ENCODE results near the genes ABHD15 and EVI2A.

- PRO-cap, 4 experiments = peak in 4 of 4 experiments; most common plus-strand start chr17:29567219 (in 2); most common minus-strand start chr17:29567033 (in 4)
- RAMPAGE, long total RNA, 2 experiments = no peak in any of the 2 experiments
- RRBS = 1% methylated on average over 55 of the region's 101 CpGs
Observed at GRCh38 chr17:29566900-29567818, at the start of gene ABHD15. TSS of gene ABHD15 (minus strand) at chr17:29567037.

DNA sequence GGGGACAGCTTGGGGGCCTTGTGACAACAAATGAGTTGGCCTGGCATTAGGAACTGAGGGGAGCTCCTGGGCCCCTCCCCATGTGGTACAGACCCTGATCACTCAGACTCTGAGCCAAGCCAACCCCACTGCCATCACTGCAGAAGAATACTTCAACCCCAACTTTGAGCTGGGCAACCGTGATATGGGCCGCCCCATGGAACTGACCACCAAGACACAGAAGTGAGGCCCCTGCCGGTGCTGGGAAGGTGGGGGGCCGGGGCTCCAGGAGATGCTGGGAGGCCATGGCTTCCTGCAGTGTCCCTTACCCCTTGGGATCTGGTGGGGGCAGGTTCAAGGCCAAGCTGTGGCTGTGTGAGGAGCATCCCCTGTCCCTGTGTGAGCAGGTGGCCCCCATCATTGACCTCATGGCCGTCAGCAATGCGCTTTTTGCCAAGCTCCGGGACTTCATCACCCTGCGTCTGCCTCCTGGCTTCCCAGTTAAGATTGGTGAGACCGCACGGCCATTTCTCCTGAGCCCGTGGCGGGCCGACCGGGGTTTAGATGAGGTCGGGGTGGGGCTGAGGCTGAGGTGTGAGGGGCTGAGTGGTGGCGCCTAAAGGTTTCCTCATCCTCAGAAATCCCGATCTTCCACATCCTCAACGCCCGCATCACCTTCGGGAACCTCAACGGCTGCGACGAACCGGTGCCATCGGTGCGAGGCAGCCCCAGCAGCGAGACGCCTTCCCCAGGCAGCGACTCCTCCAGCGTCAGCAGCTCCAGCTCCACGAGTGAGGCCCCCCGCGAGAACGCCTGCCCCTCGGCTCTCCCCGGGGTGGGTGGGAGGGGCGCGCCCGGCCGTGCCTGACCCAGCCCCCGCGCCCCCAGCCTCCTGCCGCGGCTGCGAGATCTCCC is 10.7 kb downstream of the CORO6 start:
- PRO-cap, 4 experiments = no peak in any of the 4 experiments
- RAMPAGE, long total RNA, 2 experiments = no peak in any of the 2 experiments
- RRBS = 92% methylated on average over 14 of the region's 45 CpGs

DNA sequence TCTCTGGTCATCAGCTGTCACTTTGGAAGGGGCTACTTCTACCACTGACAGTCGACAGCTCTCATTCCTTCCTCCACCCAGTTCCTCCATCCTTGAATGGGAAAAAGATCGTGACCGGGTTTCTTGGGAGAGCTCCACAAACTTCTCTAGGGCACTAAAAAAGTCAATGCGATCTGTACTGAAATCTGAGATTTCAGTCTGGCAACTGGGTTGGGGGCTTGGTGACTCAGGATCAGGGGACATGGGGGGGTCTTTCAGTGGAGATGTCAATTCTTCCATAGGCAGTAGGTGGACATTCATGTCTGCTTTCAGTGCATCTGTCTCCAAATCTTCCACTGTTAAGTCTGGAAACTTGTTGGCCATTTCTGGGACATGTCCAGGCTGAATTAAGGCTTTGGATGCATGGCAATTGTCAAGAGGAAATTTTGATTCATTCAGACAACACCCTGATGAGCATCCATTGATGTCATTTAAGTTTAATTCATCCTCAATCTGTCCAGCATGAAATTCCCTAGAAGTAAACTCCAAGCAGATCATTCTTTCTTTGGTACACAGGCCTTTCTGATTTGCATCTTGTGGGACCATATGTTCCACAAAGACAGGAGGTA is 13.4 kb upstream of the CORO6 start:
- PRO-cap, 4 experiments = no peak in any of the 4 experiments
- RAMPAGE, long total RNA, 2 experiments = start-site peak on the minus strand in 1 of 2 experiments, centred at position 359 of the sequence, 31 reads per replicate
- RRBS = no CpG with 5 or more reads among the region's 4 CpGs

DNA sequence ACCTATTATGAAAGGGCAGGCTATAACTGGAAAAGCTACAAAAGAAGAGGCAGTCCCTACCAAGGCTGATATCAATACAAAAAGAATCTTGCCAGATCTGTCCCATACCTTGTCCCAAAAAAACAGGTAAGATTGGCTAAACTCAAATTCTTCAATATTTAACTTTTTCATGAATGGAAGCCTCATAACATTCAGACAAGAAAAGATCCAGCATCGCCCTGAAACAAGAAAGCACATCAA is 2.6 kb downstream of the BLMH start:
- PRO-cap, 4 experiments = no peak in any of the 4 experiments
- RAMPAGE, long total RNA, 2 experiments = no peak in any of the 2 experiments
- RRBS = no CpG with 5 or more reads among the region's 1 CpG

DNA sequence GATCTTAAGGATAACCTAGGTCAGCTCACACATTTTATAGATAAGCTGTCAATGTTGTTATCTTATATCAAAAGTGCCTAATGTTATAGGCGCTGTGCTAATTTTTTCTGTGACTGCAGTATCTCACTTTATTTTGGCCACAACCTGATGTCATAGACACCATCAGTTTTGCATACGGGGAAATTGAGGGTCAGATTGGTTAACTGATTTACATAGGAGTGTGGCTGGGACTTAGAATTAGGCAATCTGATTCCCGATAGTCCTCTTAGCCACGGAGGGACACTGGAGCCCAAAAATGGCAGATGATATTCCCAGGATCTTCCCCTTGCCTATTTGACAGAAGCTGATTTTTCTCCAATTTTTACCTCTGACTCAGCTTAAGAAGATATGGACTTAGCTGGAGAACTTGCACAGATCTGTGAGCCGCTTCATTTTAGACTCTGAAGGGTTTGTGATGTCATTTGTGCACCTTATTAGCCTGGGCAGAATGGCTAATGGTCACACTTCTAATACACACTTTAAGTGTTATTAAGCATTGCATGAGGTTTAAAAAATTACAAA is 1.4 kb downstream of the CPD start:
- PRO-cap, 4 experiments = no peak in any of the 4 experiments
- RAMPAGE, long total RNA, 2 experiments = no peak in any of the 2 experiments
- RRBS = no CpG with 5 or more reads among the region's 5 CpGs

GRCh38 chr17:30397244-30397592 is 18.5 kb downstream of the CPD start:
- PRO-cap, 4 experiments = no peak in any of the 4 experiments
- RAMPAGE, long total RNA, 2 experiments = no peak in any of the 2 experiments
- RRBS = no CpG with 5 or more reads among the region's 1 CpG

GRCh38 chr17:30415037-30415722 is 36.5 kb downstream of the CPD start:
- PRO-cap, 4 experiments = no peak in any of the 4 experiments
- RAMPAGE, long total RNA, 2 experiments = no peak in any of the 2 experiments
- RRBS = no CpG with 5 or more reads among the region's 3 CpGs

GRCh38 chr17:30466851-30467294 is 10.3 kb upstream of the GOSR1 start:
- PRO-cap, 4 experiments = no peak in any of the 4 experiments
- RAMPAGE, long total RNA, 2 experiments = no peak in any of the 2 experiments
- RRBS = no CpG with 5 or more reads among the region's 5 CpGs

- PRO-cap, 4 experiments = no peak in any of the 4 experiments
- RAMPAGE, long total RNA, 2 experiments = no peak in any of the 2 experiments
- RRBS = no CpG with 5 or more reads among the region's 3 CpGs
Observed at GRCh38 chr17:30470738-30471365, 6.4 kb upstream of the GOSR1 start.

DNA sequence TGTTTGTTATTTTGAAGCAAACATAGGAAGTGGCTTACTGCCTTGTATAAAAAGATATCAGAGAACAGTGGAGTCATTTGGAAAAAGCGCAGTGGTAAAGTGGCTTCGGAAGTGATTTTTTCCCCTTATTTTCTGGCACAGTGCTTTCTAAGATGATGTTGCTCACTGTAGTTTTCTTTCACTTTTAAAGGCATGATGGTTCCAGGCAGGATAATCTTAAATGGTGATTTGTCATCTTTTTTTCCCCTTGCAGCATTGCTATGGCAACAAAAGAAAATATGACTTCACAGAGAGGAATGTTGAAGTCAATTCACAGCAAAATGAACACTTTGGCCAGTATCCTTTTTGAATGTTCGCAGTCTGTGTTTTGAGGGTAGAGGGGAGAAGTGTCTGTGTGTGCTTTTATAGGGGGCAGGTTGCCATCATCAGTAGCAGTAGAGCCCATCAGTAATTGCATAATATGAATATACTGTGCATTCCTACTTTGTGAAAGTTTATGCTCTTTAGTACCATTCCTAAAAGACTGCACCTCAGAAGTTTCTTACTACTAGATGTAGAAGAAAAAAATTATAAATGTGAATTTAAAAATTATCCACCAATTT is 42.6 kb downstream of the GOSR1 start:
- PRO-cap, 4 experiments = peak in 2 of 4 experiments; most common minus-strand start position 186 of the sequence (in 2)
- RAMPAGE, long total RNA, 2 experiments = no peak in any of the 2 experiments
- RRBS = no CpG with 5 or more reads among the region's 3 CpGs

DNA sequence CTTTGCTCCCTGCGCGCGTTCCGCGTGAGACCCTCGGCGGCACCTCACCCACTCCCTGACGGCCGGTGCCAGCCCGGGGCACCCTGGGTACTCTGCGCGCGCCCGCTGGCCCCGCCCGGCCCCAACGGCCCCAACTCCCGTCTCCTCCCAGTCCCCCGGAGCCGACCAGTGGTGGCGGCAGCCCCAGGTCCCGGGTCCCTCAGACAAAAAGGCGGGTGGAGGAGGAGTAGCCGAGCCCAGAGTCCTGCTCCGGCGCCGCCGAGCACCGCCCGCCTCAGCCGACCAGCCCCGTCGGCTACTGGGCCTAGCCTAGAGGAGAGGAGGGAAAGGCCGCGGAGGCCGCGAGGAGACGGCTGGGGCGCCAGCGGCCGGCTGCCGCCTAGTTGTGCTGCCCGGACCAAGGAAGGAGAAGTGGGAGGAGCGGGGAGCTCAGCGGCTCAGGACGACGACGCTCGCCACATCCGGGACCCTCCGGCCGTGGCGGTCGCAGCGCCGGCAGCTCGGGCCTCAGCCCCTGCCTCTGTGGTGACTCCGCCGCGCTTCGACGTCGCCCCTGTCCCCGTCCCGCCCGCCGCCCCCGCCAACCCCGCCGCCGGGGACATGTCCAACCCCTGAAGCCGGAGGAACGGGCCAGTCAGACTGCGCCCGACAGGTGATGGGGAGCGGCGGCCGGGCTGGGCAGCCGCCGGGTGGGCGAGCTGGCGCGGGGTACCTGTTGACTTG is 123.2 kb downstream of the GOSR1 start:
- PRO-cap, 4 experiments = peak in 4 of 4 experiments; most common plus-strand start position 150 of the sequence (in 4); most common minus-strand start position 402 of the sequence (in 4)
- RAMPAGE, long total RNA, 2 experiments = start-site peak on the plus strand in 1 of 2 experiments, centred at positions 133 to 238 of the sequence, 6 to 23 reads per replicate
- RRBS = 2% methylated on average over 33 of the region's 83 CpGs

- PRO-cap, 4 experiments = no peak in any of the 4 experiments
- RAMPAGE, long total RNA, 2 experiments = no peak in any of the 2 experiments
- RRBS = no CpG with 5 or more reads among the region's 15 CpGs
Observed at GRCh38 chr17:30728355-30729243, 95.9 kb downstream of the CRLF3 start.

DNA sequence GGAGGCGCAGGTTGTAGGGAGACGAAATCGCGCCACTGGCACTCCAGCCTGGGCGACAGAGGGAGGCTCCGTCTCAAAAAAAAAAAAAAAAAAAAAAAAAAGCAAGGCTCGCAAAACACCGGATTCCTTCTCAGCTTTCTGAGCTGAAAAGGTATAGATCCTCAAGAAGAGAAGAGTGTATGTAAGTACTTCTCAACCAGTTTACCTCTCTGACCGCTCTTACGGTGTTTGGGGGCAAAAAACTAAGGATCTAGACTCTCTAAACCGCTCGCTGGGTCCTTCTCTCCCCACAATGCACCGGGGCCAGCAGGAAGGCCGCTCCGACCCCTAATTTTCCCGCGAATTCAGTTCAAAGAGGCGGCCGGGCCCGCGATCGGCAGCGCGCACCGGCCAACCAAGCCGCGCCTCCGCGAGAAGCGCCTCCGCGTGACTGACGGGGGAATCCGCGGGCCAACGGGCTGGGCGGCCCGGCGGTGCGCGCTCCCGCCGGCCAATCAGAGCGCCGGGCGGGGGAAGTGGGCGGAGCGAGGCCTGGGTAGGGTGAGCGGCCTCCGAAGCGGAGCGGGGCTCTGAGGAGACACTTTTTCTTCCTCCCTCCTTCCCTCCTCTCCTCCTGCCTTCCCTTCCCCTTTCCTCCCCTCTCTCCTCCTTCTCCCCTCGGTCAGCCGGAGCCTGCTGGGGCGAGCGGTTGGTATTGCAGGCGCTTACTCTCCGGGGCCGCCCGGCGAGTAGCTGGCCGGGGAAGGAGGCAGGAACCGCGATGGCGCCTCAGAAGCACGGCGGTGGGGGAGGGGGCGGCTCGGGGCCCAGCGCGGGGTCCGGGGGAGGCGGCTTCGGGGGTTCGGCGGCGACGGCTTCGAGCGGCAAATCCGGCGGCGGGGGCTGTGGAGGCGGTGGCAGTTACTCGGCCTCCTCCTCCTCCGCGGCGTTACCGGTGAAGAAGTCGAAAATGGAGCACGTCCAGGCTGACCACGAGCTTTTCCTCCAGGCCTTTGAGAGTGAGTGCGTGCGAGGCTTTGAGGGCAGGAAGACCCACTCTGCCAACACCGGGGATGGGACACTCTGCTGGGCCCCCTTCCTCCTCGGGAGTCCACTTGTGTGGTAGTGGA is 93.0 kb downstream of the CRLF3 start:
- PRO-cap, 4 experiments = peak in 4 of 4 experiments; most common plus-strand start position 522 of the sequence (in 4); most common minus-strand start position 280 of the sequence (in 1)
- RAMPAGE, long total RNA, 2 experiments = start-site peak on the plus strand in 1 of 2 experiments, centred at position 970 of the sequence, 14 reads per replicate
- RRBS = 1% methylated on average over 22 of the region's 96 CpGs

DNA sequence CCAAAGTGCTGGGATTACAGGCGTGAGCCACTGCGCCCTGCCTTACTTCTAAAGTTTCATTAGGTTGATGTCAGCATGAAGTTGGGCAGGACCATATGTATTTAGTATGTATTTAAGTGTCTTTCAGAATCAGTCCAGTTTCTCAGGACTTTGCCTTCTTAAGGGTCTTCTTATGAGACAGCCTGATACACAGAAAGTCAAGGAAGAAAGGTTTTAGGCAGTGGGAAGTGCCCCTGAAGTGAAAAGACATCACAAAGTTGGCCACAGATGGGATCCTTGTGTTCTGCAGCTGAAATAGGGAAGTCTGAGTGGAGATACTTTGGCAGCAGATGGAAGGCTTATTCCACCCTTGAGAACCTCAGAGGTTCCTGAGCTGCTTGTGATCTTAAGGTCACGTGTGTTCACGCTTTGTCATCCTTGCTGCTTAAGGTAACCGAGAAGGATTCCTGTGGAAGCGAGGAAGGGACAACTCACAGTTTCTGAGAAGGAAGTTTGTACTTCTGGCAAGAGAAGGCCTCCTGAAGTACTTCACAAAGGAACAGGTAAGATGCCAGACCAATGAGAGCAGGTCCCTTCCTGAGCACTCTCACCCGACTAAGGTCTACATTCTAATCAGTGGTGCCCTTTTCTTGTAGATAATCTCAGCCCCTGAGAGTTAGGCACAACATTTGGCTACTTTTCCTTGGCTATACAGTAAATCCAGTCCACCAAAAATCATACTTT is 12.2 kb downstream of the ADAP2 start:
- PRO-cap, 4 experiments = no peak in any of the 4 experiments
- RAMPAGE, long total RNA, 2 experiments = start-site peak on the plus strand in 1 of 2 experiments, centred at position 461 of the sequence, 8 reads per replicate
- RRBS = no CpG with 5 or more reads among the region's 7 CpGs

DNA sequence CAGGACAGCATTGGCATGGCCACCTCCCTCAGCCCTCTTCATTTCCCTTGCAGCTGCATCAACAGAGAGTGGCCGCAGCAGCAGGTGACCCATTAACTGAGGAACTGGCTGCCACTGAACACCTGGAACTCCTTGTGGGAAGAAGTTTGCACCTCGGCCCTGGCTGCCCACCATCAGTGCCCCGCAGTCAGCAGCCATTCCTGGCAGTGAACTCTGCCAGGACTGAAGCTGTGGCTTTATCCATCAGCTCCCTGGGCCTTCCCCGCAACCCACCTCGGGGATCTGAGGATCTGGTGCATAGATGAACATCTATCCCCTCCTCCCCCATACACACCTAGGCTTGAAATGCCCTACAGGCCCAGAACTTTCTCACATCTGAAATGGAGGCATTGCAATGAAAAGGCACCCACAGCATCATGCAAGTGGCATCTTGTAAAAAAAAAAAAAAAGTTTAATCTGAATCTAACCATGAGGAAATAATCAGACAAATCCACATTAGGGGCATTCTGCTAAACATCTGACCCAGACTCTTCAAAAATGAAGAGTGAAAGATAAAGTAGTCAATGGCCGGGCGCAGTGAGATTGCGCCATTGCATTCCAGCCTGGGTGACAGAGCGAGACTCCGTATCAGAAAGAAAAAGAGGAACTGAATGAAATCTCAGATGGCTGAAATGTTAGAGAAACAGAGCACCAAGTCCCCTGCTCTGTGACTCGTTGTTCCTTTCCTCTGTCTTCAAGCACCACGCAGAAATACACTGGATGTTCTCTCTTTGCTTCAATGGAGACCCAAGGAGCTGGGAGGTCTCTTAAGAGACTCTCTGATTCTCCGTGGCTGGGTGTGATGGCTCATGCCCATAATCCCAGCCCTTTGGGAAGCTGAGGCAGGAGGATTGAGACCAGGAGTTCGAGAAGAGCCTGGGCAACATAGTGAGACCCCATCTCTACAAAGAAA is 12.8 kb upstream of the RNF135 start:
- PRO-cap, 4 experiments = no peak in any of the 4 experiments
- RAMPAGE, long total RNA, 2 experiments = no peak in any of the 2 experiments
- RRBS = no CpG with 5 or more reads among the region's 14 CpGs

DNA sequence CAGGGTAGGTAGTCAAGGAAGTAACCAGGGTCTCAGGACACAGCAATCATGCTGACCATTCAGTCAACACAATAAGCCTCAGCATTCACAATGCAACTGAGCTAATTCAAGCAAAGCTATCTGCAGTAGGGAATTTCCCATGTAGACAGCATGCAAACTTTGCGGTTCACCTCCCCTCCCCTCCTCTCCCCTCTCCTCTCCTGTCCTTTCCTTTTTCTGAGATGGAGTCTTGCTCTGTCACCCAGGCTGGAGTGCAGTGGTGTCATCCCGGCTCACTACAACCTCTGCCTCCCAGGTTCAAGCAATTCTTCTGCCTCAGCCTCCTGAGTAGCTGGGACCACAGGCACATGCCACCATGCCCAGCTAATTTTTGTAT is 9.6 kb upstream of the RNF135 start:
- PRO-cap, 4 experiments = no peak in any of the 4 experiments
- RAMPAGE, long total RNA, 2 experiments = no peak in any of the 2 experiments
- RRBS = no CpG with 5 or more reads among the region's 2 CpGs

GRCh38 chr17:31094415-31094836 is 351 bp upstream of the NF1 start:
- PRO-cap, 4 experiments = peak in 4 of 4 experiments; most common plus-strand start chr17:31094568 (in 1); most common minus-strand start chr17:31094811 (in 3)
- RAMPAGE, long total RNA, 2 experiments = no peak in any of the 2 experiments
- RRBS = 8% methylated on average over 4 of the region's 25 CpGs

GRCh38 chr17:31229587-31230051 is 67.4 kb downstream of the OMG start:
- PRO-cap, 4 experiments = no peak in any of the 4 experiments
- RAMPAGE, long total RNA, 2 experiments = start-site peak on the plus strand in 1 of 2 experiments, at chr17:31229856-31229957 at its widest, 10 reads per replicate
- RRBS = no CpG with 5 or more reads among the region's 3 CpGs

DNA sequence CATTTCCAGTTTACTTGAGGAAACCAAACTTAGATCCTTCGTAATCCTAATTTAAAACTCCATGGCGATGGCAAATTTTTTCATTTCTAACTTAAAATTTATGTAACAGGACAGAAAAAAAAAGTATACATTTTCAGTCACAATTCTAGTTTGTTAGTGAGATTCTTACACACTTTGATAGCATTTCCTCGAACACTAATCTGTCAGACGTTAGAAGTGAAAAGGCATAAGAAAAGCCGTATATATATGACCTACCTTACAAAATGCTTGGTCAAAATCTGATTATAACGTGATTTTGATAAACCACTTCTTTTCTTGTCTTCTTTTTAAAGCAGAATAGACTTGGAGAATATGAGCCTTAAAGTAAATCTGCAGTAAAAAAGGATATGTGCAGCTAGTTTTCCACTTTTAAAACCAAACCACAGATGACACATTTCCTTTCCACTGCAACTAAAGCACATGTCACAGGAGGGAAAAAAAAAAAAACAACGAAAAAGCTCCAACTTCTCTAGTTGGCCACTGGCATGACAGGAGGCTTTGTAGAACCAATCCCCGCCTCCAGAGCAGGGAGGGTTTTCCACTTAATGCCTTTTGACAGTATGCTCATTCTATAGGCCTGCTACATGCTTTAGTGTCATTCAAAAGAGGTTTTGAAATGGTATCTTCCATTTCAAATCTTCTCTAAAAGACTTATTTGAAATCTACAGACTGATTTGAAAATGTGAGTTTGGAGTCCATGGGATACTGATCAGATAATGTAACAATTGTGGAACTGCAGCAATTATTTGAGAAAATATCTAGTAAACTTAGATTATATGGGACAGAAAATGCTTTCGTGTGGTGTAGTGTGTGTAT is at the start of gene EVI2A:
EVI2A (minus strand) TSS at position 383 of the 855 bp plus-strand sequence.
- PRO-cap, 4 experiments = peak in 3 of 4 experiments; most common minus-strand start position 383 of the sequence (in 2)
- RAMPAGE, long total RNA, 2 experiments = start-site peak on the minus strand in 1 of 2 experiments, centred at position 369 of the sequence, 36 reads per replicate
- RRBS = no CpG with 5 or more reads among the region's 9 CpGs

GRCh38 chr17:31416263-31416978 is 24.9 kb downstream of the RAB11FIP4 start:
- PRO-cap, 4 experiments = no peak in any of the 4 experiments
- RAMPAGE, long total RNA, 2 experiments = no peak in any of the 2 experiments
- RRBS = 0% methylated on average over 1 of the region's 14 CpGs

All from uterus (tissue), 7 donors.